Ovary (tissue), 7 donors: ENCODE results near the genes CBR3, DOP1B and RIPPLY3.

GRCh38 chr21:35964107-35964395 is 96.3 kb downstream of the SETD4 start:
- PRO-cap, 7 experiments = no peak in any of the 7 experiments
- RAMPAGE, long total RNA, 2 experiments = no peak in any of the 2 experiments

- PRO-cap, 7 experiments = peak in 2 of 7 experiments; most common plus-strand start chr21:36004621 (in 1); most common minus-strand start chr21:36004667 (in 1)
- RAMPAGE, long total RNA, 2 experiments = no peak in any of the 2 experiments
Measured at GRCh38 chr21:36004492-36004908, 55.8 kb downstream of the SETD4 start.

DNA sequence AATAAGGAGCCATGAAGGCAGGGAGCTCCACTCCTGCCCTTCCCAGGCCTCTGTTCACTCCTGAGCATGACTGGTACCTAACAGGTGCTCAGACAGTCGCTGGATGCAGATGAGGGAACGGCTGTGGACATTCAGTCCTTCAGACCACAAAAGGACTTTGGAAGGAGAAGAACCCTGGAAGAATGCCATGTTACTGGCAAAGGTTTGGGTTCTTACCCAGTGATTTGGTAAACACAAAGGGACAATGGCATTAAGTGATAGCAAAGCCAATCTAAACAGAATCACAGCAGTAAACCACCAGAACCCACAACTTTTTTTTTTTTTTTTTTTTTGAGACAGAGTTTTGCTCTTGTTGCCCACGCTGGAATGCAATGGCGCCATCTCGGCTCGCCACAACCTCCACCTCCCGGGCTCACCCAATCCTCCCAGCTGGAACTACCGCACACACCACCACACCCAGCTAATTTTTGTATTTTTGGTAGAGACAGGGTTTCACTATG is 7.6 kb upstream of the CBR3 start:
- PRO-cap, 7 experiments = no peak in any of the 7 experiments
- RAMPAGE, long total RNA, 2 experiments = no peak in any of the 2 experiments

DNA sequence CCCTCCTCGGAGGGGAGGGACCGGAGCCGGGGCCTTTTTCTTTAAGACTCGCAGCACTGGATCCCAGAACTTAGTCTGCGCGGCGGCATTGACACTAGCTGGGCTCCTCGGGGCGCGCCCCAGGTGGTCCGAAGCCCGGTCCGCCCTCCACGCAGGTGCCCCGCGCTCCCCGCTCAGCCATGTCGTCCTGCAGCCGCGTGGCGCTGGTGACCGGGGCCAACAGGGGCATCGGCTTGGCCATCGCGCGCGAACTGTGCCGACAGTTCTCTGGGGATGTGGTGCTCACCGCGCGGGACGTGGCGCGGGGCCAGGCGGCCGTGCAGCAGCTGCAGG is at the start of gene CBR3:
Gene CBR3, plus strand, starts transcription at position 66 of the 333 bp plus-strand sequence.
- PRO-cap, 7 experiments = peak in 7 of 7 experiments; most common plus-strand start position 73 of the sequence (in 7); most common minus-strand start position 255 of the sequence (in 3)
- RAMPAGE, long total RNA, 2 experiments = no peak in any of the 2 experiments

DNA sequence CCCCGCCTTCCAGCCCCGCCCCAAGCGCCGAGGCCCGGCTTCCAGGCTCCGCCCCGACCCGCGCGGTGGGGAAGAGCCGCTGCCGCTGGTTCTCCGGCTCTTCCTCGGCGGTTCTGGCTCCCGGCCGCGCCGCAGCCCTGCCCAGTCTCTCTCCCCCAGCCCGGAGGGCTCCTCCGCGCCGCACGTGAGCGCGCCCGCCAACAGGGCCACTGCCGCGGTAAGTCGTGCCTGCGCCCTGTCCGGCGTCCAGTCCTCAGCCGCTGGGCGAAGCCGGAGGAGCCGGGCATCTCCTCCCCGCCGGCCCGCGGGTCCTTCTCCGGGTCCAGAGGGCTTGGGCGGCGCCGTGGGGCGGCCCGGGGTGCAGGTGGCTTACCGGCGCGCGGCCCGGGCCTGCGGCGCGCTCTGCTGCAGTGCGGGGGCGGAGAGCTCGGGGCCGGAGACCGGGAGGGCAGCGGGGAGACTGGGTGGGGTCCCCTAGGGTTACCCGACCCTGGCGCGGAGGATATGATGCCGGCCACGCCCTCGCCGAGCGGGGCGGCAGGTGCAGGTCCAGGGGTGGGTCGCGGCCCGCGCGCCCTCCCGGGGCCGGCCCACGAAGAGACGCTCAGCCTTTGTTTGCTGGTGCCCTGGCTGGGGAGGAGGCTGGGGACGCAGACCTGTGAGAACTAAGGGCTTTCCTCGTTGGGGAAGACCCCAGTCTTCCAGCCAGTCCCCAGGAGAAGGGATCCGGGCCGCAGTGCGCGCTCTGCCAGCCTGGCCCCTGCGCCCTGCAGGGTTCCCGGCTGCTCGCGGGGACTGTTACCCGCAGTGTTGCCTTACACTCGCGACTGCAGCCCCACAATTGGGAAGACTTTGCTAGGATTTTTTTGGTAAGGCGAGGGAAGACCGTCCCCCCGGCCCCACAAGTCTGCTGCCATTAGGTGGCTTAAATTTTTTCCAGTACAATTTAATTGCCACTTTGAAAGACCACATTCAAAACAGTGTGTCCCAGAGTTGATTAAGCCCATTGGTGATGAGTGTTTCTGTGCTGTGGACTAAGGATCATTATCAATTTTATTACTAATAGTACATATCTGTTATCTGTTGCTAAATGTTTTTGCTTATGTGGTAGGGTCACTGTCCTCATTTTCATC is at the start of gene DOP1B:
Gene DOP1B, plus strand, starts transcription at position 98 of the 1,133 bp plus-strand sequence.
- PRO-cap, 7 experiments = peak in 7 of 7 experiments; most common plus-strand start position 99 of the sequence (in 5); most common minus-strand start position 115 of the sequence (in 3)
- RAMPAGE, long total RNA, 2 experiments = start-site peak on the plus strand in 1 of 2 experiments, centred at position 77 of the sequence, 79 reads per replicate

DNA sequence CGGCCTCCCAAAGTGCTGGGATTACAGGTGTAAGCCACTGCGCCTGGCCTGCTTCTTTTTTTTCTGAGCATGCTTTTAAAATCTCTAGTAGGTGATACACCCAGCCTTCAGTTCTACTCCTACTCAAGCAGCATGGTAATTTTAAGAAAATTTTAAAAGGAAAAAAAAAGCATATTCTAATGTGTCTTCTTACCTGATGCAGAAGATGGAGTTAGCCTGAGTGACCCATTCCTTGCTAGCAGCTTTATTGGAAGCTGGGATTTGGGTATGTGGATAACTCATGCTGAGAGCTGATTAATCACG is 31.2 kb downstream of the DOP1B start:
- PRO-cap, 7 experiments = no peak in any of the 7 experiments
- RAMPAGE, long total RNA, 2 experiments = no peak in any of the 2 experiments

DNA sequence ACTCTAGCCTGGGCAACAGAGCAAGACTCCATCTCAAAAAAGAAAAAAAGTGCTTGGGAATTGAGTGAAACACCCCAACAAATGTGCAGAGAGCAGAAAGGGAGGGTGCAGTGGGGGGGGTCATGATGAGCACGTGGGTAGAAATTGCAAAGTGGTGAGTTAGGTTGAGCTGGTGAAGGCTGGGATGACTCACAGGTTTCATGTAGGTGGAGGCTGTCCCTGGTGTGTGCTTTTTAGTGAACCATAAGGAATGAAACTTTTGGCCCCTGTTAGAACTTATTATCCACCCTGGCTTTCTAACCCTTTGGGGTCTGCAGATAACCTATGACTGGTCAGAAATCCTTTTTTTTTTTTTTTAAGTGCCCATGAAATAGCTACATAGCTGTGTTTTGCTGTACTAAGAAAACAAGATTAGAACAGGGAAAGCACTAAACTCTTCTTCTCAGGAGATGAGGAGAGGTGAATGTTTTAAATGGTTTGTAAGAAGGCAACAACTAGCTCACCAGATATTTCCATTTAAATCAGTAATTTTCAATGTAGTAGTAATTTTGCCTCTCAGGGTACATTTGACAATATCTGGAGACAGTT is 47.0 kb downstream of the DOP1B start:
- PRO-cap, 7 experiments = no peak in any of the 7 experiments
- RAMPAGE, long total RNA, 2 experiments = no peak in any of the 2 experiments

DNA sequence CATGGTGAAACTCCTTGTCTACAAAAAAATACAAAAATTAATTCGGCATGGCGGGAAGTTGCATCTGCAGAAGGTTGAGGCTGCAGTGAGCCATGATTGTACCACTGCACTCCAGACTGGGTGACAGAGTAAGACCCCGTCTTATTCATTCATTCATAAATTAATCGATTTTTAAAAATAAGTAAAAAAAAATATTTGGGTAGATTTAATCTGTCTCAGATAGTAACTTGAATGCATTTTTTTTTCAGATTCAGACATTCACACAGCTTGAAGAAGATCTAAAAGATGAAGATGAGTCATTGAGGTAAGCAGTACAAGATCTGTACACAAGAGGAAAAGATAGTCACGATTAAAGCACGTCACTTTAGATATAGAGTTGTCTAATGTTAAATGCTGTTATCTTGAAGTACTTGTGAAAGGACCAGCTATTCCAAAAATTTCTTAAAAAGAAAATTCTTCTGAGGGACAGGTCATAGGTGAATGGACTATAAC is 31.4 kb upstream of the MORC3 start:
- PRO-cap, 7 experiments = no peak in any of the 7 experiments
- RAMPAGE, long total RNA, 2 experiments = no peak in any of the 2 experiments

GRCh38 chr21:36297754-36298585 is 22.0 kb upstream of the MORC3 start:
- PRO-cap, 7 experiments = peak in 1 of 7 experiments; most common plus-strand start chr21:36298421 (in 1); most common minus-strand start chr21:36298280 (in 1)
- RAMPAGE, long total RNA, 2 experiments = no peak in any of the 2 experiments

DNA sequence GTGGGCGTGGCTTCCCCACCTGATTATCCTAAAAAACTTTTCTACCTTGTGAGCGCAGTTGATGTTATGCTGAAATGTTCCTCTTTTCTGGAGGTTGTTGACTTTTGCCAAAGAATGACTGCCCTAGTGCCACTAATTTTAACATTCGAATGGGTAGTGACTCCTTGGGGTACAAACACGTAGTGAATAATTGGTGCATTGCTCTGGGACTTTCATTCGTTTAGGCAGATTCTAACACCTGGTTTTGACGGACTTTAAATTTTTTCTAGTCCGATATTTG is 935 bp downstream of the MORC3 start:
- PRO-cap, 7 experiments = no peak in any of the 7 experiments
- RAMPAGE, long total RNA, 2 experiments = no peak in any of the 2 experiments

DNA sequence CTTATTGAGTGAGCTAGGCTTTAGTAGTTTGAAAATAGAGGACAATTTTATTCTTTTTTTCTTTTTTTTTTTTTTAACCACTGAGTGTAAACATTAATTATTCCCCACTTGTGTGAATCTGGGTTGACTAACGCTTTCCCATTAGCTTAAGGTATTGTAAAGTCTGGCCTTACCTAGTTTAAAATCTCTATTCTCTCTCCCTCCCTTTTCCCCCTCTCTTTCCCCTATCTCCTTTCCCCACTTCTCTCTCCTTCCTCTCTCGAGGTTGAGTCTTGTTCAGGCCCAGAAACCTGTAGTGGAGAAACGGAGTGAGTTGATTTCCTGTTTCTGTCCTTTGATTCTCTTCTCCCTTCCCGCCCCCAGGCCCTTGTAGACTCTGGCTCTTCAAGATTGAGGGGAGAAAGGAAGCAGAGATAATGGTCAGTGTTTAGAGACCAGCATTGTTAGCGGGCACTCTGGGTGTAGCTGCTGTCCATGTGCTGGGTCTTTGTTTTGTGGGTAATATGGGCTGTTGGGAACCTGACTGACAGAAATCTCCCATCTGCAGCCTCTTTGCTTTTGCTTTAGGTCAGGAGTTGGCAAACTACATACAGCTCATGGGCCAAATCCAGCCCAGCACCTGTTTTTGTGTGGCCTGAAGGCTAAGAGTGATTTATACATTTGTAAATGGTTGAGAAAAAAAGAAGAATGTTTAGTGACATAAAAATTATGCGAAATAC is 1.6 kb downstream of the MORC3 start:
- PRO-cap, 7 experiments = no peak in any of the 7 experiments
- RAMPAGE, long total RNA, 2 experiments = no peak in any of the 2 experiments

DNA sequence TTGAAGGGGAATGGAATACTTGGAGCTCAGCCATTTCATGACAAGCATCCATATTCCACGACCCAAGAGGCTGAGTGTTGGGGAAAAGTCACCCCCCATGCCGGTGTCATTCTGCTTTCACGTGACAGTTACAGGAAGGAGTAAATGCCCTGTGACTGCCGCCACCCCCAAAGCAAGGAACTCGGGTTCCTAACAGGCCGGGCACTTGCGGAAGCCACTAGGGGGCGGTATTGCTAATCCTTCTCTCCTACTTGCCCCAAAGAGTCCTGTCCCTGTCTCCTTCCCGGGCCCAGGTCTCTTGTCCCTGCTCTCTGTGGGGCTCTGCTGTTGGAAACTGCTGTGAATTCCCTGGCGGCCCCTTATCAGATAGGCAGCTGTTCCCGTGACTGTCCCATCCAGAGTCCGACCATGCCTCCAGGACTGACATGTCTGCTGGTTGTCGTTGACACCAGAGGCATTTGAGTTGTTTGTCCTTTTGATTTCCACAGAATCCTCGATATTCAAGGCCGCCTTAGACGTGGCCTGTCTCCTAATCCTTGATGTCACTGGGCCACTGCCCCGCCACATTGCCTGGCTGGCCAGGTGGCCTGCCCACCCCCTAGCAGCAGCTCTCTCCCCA is 37.1 kb downstream of the CHAF1B start:
- PRO-cap, 7 experiments = no peak in any of the 7 experiments
- RAMPAGE, long total RNA, 2 experiments = no peak in any of the 2 experiments

DNA sequence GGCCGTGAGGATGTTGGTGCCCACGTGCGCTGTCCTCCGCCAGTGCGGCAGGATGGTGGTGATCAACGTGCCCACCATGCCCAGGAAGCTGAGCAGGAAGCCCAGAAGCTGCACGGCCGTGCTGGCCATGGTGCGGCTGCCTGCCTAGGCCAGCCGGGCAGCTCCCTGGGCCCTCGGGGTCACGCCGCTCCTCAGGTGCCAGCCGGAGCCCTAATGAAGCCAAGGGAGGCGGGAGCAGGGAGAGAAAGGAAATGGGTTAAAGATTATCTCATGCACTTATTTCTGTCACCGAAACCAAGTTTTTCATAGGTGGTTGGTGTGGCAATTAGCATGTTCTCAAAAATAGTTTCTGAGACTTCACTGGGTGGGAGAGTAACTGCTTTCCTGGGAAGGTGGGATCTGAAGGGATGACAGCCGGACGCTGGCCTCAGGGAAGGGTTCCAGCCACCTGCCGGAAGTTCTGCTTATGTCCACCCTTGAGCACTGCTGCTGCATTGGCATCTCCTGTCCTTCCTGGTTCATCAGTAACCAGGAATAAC is 18.3 kb downstream of the CLDN14 start:
- PRO-cap, 7 experiments = no peak in any of the 7 experiments
- RAMPAGE, long total RNA, 2 experiments = no peak in any of the 2 experiments

DNA sequence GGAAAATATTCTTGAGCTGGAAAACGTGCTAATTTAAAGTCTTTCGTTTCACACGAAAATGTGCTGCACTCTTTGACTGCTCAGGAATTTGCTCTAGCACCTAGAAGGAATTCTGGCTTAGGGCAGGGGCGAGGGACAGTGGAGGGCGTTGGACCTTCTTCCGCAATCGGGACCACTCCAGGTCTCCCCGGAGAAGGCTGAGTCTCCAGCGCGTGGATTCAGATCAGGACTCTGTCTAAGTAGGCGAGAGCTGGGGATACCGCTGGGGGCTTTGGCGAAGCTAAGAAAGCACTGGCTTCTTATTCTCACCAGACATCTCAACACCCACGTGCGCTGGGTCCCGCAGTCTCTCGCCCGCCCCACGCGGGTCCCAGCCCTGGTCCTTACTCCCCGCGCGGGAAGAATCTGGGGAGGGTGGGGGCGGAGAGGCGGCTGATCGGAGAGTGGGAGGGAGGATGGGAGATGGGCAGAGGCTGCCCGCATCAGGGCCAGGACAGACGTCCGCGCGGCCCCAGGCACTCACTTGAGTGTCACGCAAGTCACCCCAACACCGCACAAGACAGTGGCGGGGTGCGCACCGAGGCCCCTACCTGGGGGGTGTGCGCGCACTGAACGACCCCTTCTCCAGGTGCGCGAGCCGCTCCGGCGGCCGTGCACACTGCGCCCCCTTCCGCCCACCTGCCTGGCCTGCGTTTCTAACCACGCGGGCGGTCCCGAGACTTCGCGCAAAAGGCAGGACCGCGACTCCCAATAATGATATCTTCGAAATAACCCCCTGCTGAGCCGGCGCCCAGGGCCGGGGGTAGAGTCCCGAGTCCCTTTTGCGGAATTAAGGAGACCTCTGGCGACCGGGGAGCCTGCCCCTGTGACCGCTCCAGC is 6.1 kb upstream of the SIM2 start:
- PRO-cap, 7 experiments = no peak in any of the 7 experiments
- RAMPAGE, long total RNA, 2 experiments = no peak in any of the 2 experiments

- PRO-cap, 7 experiments = no peak in any of the 7 experiments
- RAMPAGE, long total RNA, 2 experiments = no peak in any of the 2 experiments
Measured at GRCh38 chr21:36704985-36705697, 6.2 kb downstream of the SIM2 start.

DNA sequence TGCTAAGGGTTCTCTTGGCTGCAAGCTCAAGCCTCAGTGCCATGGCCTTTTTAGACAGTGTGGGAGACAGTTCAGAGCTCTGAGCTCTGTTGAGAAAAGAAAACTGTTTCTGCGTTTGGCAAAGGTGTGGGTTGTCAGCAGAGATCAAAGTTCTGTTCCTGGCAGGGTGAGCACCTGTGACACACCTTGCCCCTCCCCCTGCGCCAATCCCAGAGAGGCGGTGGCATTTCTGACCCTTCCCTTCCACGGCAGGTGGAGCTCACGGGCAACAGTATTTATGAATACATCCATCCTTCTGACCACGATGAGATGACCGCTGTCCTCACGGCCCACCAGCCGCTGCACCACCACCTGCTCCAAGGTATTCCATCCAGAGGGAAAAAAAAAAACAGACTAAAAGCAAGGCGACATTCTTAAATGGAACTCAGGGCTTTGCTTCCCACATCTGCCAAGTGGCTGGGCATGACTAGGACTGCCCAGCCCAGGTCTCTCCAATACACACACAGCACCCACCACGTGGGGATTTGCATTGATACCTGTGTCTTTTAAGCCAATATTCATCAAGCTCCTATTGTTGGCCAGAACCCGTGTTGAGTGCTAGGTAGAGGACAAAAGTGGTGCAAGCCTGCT is 20.8 kb downstream of the SIM2 start:
- PRO-cap, 7 experiments = no peak in any of the 7 experiments
- RAMPAGE, long total RNA, 2 experiments = no peak in any of the 2 experiments

GRCh38 chr21:36728670-36729144 is 29.8 kb downstream of the SIM2 start:
- PRO-cap, 7 experiments = no peak in any of the 7 experiments
- RAMPAGE, long total RNA, 2 experiments = no peak in any of the 2 experiments

DNA sequence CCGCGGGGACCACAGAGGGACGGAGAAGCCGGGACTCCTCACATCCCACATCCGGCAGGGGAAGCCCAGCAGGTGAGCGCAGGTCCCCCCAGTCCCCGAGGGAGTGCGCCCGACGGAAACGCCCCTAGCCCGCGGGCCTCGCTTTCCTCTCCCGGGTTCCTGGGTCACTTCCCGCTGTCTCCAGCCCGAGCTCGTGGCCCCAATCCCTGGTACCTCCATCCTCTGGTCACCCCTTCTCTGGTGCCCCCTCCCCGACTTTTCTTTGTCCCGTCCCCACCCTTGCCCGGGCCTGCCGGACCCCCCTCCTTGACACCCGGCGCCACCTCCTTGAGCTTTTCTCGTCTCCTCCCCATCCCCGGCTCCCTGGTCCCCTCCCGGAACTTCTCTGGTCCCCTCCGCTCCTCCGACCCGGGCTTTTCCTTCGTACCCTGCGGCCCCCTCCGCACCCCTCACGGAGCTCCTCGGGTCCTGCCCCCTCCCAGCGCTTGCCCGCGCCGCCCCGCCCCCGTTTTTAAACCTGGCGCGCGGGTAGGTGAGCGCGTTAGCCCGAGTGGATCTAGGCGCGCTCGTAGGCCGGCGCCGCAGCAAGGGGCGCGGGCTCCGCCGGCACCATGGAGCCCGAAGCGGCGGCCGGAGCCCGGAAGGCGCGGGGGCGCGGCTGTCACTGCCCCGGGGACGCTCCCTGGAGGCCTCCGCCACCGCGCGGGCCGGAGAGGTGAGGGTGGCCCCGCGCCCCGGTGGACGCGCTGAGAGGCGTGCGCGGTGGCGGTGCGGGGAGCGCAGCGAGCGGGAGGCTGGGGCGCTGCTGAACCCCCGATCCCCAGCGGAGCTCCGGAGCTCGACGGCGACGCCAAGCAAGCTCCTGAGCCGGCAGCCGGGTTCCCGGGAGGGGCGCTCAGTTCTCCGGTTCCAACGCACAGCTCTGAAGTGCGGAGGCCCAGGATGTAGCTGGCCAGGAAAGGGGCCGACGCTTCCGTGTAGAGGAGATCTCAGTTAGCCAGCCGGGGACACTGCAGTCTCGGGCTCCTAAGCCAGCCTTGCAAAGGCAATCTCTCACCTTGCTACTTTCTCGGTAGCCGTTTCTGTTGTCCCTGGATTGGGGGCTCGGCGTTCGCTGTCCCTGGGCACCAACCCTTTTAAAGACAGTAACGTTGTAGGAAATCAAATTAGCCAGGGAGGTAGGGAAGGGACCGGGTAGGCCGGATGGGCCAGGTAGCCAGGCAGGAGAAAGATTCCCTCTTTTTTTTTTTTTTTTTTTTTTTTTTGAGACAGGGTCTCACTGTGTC is at the start of gene RIPPLY3:
Gene RIPPLY3, plus strand, starts transcription at position 541 of the 1,286 bp plus-strand sequence.
- PRO-cap, 7 experiments = no peak in any of the 7 experiments
- RAMPAGE, long total RNA, 2 experiments = no peak in any of the 2 experiments

- PRO-cap, 7 experiments = peak in 7 of 7 experiments; most common plus-strand start chr21:37074230 (in 4); most common minus-strand start chr21:37073919 (in 6)
- RAMPAGE, long total RNA, 2 experiments = no peak in any of the 2 experiments
Measured at GRCh38 chr21:37073601-37074547, 820 bp downstream of the TTC3 start.

DNA sequence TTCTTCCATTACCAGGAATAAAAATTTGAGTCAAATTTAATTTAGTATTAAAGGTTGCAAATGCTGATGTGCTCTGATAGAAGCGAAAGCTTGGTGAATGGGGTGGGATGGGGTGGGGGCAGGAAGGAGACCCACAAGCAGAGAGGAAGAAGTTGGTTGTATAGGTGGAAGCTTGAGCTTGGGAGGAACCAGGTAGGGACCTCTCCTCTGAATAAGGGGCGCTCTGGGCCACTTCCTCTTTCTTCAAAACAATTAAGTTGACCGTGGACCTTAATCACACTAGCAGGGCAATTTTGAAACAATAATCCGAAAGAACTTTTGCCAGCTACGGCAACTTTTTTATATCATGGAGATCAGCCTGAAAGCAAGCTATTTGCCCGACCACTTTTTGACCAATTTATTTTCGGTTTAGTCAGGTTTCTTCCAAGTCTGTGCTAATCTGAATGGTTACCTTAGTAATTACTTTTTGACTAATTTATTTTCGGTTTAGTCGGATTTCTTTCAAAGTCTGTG is 1.8 kb upstream of the DYRK1A start:
- PRO-cap, 7 experiments = no peak in any of the 7 experiments
- RAMPAGE, long total RNA, 2 experiments = no peak in any of the 2 experiments